Ascending aorta (tissue), 1 donor: ENCODE measurements around a stretch of chr12.

DNA sequence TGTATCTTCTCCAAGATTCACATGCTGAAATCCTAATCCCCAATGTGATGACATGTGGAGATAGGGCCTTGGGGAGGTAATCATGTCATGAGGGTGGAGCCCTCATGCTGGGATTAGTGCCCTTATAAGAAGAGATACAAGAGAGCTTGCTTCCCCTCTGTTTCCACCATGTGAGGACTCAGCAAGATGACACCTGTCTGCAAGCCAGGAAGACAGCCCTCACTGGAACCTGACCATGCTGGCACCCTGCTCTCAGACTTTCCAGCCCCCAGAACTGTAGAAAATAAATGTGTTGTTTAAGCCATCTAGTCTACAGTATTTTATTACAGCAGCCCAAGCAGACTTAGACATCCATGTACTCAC, 36.1 kb downstream of the OSBPL8 start:
- PRO-cap = no peak

DNA sequence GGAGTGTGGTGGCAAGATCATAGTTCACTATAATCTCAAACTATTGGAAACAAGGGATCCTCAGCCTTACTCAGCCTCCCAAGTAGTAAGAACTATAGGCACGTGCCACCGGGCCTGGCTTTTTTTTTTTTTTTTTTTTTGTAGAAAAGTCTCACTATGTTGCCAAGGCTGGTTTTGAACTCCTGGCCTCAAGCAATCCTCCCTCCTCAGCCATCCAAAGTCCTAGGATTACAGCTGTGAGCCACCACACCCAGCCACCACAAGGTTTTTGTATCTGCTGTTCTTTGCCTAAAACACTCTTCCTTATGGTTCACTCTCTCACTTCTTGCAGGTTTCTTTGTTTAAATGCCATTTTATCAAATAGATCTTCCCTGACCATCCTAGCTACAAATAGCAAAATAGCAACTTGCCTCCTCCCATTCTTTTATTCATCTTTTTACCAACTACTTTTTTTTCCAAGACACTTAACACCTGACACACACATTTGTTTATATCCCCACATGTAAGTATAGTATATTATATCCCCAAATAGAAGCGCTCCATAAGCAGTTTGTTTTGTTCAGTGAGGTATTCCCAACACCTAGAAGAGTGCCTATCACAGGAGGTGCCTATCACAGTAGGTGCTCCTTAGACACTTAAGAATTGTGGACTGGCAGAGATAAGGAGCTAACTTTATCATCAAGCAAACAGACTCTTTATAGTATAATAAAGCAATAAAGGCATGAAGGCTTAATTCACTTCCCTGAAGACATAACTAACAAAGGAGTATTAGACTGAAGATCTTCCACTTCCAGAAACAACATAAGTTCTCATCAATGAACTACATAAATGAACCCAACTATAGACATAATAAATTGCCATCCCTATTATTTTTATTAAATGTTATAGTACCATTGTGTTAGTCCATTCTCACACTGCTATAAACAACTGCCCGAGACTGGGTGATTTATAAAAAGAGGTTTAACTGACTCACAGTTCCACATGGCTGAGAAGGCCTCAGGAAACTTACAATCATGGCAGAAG, 29.2 kb downstream of the OSBPL8 start:
- PRO-cap = no peak

GRCh38 chr12:76558486-76559612, 722 bp downstream of the OSBPL8 start:
- PRO-cap = no peak

DNA sequence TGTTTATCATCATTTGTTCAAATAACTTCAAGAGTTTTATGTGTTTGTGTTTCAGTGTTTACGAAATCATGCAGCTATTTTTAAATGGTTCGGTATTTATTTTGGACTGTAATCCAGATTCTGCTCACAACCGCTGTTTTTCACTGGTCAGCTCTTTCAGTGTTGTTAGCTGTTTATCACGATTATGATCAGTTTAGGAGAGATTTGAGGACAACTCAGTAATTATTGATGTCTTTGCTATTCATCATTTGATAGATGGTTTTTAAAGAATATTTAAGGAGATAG, 37.0 kb upstream of the CSRP2 start:
- PRO-cap = no peak

DNA sequence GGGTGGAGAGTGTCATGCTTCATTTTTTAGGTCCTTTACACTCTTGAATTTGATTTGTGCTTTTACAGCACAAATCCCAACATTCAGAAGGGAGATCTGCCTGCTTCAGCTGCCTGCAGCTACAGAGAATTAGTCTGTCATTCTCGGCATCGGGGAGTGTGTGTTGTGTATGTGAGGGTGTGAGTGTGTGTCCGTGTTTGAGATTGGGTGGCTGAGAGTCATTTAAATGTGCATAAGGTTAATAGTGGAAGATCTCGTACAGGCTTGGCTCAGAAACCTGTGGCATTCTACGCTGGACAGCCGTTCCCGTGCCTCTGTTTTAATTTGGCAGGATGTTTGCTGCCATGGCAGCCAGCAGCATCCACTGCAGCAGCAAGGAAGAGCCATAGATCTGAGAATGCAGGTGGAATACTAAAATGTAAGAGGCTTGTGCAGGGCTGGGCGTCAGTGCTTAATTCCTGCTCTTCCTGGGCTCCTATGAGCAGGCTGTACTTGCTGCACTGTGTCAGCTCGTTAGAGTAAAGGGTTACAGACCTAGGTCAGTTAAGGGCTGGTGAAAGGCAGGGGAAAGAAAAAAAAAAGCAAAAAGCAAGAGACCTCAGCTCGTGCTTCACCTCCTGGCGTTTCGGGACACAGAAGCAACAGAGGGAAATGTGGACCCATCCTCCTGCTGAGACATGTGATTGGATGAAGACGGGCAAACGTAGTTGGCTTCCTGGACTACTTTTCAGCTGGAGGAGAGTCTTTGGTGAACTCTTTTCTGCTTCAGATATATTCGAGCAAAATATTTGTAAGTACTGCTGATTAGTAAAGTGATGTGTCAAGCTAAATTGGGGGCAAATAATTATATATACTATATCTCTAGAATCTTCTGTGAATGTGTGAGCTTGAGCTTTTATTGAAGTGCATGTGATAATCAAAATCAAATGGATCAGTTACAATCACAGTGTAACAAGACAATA, 205.5 kb downstream of the NAV3 start:
- PRO-cap = no peak

DNA sequence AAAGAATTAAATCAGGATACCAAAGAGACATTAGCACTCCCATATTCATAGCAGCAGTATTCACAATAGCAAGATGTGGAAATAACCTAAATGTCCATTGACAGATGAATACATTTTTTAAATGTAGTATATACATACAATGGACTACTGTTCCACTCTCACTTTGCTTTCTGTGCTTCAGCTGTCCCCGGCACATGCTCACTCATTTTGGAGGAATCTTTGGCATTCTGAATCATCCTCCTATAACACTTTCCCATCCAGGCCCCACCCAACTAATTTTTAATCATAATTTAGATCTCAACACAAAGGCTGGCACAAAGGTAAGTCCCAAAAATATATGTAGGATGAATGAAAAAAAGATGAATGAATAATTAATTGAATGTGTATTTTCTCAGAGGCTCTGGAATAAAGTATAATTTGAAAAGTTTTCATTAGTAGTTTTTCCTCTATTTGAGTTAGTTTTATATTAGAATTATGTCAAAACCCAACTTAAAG, 99.3 kb downstream of the SYT1 start:
- PRO-cap = no peak

DNA sequence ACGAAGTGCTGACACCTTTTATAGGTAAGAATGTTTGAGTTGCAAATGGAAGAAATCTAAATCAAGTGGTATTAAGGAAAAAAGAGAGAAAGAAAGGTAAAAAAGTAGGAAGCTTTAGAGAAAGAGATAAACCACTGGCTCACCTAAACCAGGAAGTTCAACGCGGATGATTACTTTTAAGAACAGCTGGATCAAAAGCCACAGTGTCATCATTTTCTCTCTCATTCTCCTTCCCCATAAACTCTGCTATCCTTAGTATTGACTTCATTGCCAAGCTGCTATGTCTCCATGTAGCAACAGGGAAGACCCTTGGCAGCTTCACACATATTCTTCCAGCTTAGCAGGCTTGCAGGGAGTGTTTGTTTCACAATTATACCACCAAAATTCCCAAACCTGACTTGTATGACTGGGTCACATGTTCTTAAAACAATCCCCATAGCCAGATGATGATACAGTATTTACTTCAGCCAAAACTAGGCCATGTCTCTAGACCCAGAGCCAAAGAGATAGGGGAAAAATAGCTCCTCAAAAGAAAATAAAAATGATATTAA, 235.5 kb downstream of the PAWR start:
- PRO-cap = no peak

DNA sequence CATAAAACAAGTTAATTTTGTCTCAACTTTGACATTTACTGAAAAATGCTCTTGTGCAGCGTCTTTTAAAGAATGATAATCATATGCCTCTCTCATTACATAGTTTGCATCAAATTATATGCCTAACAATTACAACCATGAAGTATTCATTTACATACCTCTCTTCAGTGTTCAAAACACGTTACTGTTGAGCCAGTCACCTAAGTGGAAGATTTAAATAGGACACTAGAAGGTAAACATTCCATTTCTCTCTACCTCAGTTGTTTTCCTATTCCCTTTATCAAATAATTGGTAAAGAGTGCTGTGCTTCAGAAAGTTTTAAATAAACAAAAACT, 46.5 kb downstream of the PAWR start:
- PRO-cap = no peak

- PRO-cap = no peak
These were observed 2.6 kb upstream of the MYF5 start for GRCh38 chr12:80714018-80714574.

DNA sequence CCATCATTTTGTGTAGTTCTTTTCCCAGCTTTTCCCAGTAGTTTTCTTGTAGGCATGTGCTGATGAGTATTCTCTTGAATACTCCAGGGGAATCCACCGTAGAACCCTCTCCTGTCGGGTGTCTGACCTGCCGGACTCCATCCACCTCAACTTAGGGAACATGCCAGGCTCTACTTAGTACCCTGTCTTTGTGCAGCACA, 25.9 kb upstream of the PPFIA2 start:
- PRO-cap = no peak

DNA sequence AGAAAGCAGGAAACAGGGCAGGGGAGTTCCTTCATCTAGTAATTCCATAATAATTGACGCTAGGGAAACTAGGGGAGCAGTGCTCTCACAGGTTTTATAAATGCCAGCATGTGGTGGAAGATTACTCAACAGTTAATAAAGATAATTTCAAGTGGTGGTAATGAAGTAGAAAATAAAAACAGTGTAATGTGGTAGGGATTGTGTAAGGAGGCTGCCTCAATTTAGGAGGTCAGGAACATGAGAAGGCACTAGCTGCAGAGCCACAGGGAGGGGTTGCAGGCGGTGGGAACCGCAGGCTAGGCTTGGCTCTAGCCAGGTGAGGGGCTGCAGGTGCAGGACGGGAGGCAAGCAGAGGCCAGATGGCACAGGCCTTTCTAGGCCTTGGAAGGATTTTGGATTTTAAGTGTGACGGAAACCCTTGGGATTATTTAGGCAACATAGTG, 743 bp downstream of the METTL25 start:
- PRO-cap = no peak

DNA sequence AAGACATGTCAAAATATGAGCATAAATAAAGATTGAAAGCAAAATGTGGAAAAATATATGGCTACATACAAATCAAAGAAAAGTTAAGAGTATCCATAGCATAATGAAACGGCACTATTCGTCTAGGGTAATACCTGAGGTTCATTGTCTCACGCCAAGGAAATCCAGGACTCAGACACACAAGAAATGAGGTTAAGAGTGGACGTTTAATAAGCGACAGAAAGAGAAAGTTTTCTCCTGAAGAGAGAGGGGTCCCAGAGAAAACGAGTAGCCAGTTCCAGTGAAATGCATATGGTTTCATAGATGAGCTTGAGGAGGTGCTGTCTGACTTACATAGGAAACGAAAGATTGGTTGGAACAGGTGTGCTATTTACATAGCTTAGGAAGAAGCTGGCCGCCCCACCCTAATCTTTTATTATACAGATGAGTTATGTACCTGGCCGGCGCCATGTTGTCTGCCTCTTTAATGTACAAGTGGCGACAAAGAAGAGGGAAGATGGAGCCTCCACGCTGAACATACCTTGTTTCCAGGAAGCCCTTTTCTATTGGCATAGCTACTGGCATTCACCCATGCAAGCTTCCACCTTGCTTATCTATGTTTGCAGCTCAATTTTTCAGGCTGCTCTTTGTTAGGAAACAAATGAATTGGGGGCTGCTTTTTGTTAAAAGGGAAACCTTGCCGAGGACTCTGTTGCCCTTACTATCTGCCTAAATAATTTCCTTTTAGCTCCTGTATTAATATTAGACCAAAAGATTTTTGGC, 222.9 kb downstream of the SLC6A15 start:
- PRO-cap = no peak

- PRO-cap = unidirectional peak, plus-strand start at chr12:84911496
These were observed 1.5 kb downstream of the SLC6A15 start for GRCh38 chr12:84911057-84911602.

GRCh38 chr12:85469280-85470070, 189.5 kb downstream of the ALX1 start:
- PRO-cap = no peak

- PRO-cap = no peak
These were observed 100.1 kb downstream of the RASSF9 start for GRCh38 chr12:85736191-85736521.

GRCh38 chr12:85834335-85834710, 1.9 kb downstream of the RASSF9 start:
- PRO-cap = no peak

GRCh38 chr12:88142615-88143237, 619 bp downstream of the TMTC3 start:
- PRO-cap = no peak

- PRO-cap = no peak
These were observed 364.0 kb upstream of the KITLG start for GRCh38 chr12:88944165-88944709.

DNA sequence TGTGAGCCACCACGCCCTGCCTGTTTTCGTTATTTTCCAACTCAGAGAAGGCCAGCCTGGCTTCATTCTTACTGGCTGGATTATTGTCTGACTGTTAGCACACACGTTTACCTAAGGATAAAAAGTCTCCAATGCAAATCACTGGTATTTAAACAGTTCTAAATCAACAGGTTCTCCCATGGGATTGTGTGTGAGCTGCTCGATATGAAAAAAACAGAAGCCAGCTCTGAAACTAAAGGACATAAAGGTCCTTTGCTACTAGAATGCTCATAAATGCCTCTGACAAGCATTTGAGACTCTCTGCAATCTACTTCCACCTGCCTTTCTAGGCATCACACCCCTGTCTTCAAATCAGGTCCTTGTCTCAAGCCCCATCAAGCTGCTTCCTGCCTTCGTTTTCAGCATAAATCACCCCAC, 265.0 kb downstream of the DUSP6 start:
- PRO-cap = no peak

GRCh38 chr12:89225875-89226518, 126.3 kb downstream of the DUSP6 start:
- PRO-cap = unidirectional peak, minus-strand start at chr12:89226017